Monocyte (primary cell): ENCODE data around the gene ERCC8.

DNA sequence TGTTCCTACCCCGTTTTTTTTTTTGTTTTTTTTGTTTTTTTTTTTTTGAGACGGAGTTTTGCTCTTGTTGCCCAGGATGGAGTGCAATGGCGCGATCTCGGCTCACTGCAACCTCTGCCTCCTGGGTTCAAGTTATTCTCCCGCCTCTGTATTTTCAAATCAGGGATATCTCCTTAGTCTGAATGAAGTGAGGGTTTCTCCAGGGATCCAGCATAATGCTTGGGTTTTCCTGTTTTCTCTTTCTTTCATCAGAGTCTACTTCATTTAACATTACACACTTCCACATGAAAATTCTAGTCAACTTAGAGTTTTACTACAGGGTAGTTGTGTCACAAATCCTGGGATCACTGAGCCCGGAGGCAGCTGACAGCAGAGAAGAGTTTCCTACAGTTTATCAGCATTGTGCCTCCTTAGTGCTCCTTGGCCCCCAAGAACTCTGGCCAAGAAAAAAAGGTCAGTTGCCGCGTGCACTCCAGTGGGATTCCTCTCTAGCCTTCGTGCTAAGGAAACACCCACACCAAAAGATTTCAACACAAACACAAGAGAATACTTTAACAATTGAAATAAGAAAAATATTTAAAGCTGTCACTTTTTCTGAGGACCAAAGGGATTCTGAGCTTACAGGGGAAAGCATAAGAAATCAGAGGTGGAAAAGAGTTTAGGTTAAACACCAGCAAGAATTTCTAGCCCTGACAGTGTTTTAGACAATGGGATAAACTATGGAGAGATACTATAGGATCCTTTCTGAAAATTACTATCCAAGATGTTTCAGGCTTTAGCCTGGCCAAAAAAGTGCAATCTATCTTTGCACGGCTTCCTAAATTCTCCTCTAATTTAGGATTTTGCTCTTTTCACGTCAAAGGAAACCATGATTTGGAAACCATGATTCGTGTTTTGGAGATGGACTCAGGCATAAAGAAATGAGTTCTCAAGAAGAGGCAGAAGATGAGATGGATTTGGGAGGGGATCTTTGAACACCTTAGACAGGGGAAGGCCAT is 606.6 kb downstream of the RAB3C start:
- PRO-cap, 2 experiments, result no peak in any of the 2 experiments

DNA sequence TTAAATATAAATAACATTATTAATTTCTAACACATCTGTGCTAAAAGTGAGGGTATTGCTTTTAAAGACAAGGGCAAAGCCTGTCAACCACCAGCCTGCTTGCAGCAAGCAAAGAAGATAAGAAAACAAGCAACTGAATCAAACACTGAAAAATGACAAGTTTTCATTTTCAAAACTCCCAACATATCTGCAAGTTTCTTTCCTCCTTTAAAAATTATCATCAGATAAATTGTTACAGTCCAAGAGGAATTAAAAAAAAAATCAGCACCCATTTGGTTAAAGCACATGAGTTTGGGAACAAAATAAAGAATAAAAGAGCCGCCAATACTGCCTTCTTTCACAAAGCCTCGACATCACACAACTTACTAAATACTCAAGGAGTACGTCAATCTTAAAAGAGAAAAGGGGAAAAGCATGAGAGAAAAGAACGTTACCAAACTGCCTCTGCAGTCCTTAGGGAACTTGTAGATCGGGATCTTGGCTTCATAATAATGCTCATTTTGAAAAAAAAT is 618.6 kb downstream of the PDE4D start:
- PRO-cap, 2 experiments, result no peak in any of the 2 experiments

DNA sequence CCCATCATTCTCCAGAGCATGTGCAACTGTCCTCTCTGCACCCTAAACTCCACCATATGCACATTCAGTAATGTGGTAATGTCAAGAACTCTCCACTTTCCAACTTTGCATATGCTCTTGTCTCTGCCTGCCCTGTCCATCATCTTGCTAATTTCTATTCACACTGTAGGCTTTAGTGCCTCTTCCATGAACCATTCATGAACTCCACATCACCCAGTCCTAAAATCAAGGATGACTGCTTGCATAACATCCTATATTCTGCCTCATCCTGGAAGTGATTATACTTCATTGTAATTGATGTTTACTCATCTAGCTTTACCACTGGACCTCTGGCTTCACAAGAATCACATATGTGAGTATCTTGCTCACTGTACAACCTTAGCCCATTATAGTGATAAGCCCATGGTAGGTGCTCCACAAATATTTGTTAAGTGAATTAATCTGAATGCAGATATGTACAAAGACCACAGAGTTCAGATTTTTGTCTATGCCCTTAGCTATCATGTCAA is 354.7 kb downstream of the PDE4D start:
- PRO-cap, 2 experiments, result no peak in any of the 2 experiments

- PRO-cap, 2 experiments, result no peak in any of the 2 experiments
These were observed 349.6 kb downstream of the PDE4D start for GRCh38 chr5:59543842-59544509.

- PRO-cap, 2 experiments, result no peak in any of the 2 experiments
These were observed 344.7 kb downstream of the PDE4D start for GRCh38 chr5:59548614-59549472.

DNA sequence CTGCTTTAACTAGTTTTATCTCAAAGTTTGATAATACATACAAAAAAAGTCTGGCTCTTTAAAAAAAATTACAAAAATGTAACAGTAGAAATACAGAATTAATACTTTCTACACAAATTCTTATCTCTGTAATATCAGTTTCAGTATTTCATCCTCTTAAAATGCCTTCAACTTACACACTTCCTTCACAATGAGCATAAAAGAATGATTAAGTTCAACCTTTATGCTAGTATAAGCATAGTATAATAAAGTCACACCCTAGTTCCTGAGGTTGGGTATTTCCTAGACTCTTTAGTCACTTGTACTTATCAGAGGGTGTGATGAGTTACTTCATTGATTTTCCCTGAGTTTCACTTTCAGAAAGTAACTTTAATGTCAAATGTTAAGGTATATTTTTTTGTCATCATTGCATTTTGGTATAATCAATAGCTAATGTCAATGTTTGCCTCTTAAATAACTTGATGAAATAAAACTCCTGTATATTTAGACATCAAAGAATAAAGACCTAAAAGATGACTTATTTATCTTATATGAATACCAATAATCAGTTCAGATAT is 302.3 kb downstream of the PDE4D start:
- PRO-cap, 2 experiments, result no peak in any of the 2 experiments

DNA sequence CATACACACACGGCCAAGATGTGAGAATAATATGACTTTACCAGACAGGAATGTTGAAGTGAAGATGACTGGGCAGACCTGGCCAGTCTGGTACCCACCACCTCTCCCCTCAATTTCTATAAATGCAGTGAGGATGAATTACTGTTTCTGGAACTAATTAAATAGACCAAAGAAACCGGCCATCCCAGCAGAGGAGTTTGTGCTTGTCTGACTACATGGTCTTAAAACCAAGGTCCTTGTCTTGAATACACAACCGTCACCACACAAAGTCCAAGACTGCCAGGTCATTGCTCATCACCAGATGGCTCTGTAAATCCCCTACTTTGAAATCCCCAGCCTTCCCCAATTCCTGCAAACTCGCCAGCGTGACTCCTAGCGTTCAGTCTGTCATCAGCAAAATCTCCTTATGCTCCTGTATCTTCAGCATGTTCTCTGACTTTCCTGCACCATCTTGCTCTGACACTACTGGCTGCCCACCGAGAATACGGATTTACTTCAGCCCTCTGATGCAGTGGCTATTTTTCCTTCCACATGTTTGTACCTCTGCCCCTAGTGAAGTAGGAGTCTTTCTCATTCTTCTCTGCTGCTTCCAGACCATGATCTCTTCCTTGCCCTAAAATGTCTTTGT is 147.1 kb downstream of the PDE4D start:
- PRO-cap, 2 experiments, result no peak in any of the 2 experiments

- PRO-cap, 2 experiments, result peak in 1 of 2 experiments; most common plus-strand start chr5:59790078 (in 1)
These were observed 103.6 kb downstream of the PDE4D start for GRCh38 chr5:59789861-59790308.

DNA sequence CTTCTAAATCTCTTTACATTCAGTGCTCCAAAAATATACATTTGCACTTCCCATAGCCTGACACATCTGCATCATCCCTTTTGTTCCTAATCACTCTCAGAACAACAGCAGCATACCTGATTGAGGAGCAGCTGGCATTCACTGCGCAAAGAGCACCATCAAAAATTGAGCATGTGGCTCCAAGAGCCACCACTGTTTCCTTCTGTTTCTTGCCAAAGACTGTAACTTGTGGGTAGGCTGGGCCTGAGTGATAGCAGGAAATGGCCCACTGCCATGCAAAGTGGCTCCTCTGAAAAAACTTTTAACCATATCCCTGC is 355.2 kb upstream of the PDE4D start:
- PRO-cap, 2 experiments, result no peak in any of the 2 experiments

DNA sequence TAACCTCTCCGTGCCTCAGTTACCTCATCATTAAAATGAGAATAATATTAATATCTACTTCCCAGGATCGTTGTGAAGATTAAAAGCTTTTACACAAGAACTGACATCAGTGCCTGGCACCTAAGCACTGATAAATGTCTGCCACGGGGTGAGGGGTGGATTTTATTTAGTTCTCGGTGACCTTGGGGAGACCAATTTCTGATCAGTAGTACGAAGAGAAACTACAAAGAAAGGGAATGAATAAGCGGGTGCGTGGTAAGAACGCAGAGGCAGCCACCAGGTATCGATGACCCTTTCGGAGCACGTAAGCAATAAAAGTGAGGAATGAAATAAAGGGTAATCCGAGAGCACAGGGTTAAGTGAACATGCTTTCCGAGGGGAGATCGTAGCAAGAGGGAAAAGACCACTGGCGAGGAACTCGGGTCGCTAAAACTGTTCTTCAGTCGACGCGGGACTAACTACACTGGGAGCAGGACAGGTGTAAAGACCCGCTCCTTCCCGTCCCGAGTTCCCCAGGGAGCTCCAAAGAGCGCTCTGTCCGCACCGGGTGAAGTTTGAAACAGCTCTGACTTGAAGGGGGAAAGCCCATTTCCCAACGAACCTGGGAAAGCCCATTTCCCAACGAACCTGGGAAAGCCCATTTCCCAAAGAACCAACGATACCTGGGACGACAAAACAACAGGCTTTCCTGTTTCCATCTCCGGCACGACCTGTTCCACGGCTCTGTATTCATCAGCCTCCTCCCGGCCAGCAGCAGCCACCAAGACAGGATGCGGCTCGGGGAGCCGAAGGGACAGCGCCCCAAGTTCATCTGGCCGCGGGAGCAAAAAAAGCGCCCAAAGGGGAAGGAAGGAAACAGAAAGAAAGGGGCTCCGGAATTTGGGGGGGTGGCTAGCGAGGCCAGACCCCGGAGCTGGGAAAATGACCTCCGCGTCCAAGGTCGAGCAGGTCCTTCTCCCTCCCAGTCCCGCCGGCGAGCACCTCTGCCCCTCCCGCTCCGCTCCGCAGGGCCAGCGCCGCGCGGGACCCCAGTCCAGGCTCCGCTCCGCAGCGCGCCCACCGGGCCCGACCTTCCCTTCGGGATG is 967 bp downstream of the ELOVL7 start:
- PRO-cap, 2 experiments, result no peak in any of the 2 experiments

DNA sequence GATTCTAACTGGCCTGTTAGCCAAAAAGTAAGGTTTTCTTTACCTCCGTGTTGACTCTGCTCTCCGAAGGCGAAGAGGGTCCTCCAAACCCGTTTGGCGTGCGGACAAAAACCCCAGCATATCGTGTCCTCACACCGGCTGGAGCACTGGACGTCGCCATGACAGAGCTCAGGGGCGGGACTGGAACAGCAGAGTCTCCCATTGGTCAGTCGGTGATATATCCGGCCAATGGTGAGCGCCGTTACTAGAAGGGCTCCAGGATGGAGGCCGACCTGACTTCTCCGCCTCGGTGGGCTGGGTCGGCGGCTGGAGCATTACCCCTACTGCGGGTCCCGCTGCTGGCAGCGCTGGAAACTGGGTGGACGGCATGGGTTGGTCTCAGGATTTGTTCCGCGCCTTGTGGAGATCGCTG is at the start of gene ERCC8:
Gene ERCC8 (minus strand): TSS at position 182 of the 412 bp plus-strand sequence.
- PRO-cap, 2 experiments, result peak in 2 of 2 experiments; most common plus-strand start position 344 of the sequence (in 2); most common minus-strand start position 182 of the sequence (in 2)

- PRO-cap, 2 experiments, result no peak in any of the 2 experiments
These were observed 61.7 kb downstream of the SMIM15 start for GRCh38 chr5:61100674-61100889.

DNA sequence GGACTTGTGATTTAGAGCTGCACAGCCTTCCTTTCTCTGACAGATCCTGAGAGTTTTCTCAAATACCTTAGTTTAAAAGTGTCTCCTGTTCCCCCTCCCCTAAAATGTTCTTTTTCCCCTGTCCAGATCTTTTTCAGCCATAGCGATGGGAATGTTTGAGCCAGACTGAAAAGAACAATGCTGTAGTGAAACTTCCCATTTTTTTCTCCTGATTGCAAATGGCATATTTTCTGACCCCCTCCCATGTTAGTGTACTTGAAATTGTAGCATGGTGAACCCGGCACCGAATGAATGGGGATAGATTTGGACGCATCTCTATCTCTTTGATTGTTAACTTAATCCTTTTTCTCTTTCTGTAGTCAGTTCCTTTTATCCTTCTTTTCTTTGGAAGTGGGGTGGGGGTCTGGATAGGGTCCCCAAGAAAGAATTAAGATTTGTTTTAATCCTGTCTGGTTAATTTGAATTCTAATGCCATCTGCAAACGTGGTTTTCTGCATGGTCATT is 2.1 kb downstream of the ZSWIM6 start:
- PRO-cap, 2 experiments, result peak in 2 of 2 experiments; most common plus-strand start position 276 of the sequence (in 1)

DNA sequence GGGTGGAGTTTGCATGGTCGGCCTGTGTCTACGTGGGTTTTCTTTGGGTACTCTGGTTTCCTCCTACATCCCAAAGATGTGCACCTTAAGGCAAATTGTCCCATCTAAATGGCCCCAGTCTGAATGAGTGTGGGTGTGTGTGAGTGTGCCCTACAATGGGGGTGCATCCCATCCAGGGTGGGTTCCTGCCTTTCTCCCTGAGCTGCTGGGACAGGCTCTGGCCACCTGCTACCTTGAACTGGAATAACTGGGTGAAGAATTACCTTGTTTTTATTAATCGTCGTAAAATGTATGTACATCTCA is 9.0 kb downstream of the ZSWIM6 start:
- PRO-cap, 2 experiments, result peak in 2 of 2 experiments; most common plus-strand start position 120 of the sequence (in 2)

DNA sequence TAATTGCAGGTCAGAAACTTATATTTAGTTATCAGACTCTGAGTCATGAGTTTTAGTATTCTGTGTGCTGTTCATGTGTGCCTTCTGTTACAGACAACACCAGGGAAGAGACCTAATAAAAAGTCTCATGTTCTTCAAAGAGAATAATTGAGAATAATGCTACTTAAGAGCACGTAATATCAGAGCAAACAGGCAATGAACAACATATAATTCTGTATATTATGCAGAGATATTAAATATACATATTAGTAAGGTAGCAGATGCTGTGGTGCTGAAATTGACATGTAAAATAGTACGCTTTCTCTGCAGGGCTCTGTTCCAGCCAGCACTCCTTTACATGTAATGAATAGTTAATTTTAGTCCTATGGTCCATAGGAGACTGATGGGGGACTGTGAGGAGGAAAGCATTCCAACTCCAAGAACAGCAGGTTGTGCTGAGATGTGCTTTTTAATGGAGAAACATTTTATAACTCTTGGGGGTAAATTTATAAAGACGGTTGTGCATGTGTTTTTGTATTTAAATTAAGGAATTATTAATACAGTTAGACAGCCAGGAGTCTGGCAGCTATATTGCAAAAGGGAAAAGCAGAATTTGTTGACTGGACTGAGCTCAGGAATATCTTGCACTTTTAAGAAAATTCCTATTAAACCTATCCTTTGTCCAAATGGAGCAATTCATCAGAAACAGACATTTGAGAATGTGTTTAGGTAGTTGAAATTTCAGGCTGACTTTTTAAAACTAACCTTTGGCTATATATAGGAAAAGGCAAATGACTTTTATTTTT is 106.6 kb downstream of the ZSWIM6 start:
- PRO-cap, 2 experiments, result no peak in any of the 2 experiments

DNA sequence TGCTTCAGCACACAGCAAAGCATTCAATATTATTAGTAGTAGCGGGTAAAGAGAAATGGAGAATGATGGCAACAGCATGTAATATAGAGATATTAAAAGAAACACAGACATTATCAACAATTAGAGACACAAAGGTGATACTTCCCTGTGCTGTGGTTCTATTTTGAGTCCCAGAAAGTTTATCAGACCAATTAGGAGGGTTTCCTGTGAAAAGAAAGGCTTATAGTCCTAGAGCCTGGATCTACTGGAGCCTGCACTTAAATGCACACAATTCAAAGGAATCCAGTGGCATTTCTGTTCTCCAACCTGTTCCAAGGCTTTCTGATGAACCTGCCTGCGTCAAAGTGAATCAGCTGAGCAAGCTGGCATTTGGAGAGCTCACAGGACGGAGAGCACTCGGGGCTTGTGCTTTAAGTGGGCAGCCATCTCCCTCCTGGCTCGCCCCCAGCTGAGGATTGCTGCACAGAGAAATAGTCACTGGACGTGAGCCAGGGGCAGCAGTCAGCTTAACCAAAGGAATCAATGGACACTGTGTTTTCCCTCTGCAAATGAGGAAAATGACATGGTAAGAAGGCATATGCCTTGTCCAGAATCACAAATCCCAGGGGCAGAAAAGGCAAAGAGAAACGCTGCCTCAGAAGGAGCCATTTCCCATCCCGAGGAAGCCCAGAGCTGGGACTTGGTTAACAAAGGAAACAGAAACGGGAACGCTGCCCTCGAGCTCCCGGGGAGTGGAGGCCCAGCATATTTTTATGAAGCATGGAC is 299.3 kb downstream of the ZSWIM6 start:
- PRO-cap, 2 experiments, result no peak in any of the 2 experiments

GRCh38 chr5:61659088-61659761 is 327.2 kb downstream of the ZSWIM6 start:
- PRO-cap, 2 experiments, result no peak in any of the 2 experiments

DNA sequence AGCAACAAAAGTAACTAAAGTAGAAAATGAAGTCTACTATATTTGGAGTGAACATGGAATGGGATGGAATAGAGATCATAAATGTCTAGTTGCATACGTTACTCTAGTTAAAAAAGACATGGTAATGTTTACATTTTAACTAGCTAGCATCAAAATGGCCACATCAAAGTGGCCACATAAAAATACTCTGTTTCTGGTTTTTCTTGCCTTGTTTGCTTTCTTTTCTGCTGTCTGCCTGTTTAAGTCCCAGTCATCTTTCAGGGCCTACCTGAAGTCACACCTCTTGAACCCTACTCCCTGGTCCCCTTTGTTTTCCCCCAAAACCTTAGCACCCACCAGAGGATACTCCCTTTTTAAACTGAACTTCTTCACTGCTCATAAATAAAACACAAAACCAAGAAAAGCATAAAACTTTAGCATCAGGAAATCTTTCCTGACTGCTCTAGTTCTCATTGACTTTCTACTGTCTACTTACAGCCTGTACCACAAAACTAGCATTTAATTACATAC is 6.3 kb upstream of the KIF2A start:
- PRO-cap, 2 experiments, result no peak in any of the 2 experiments

GRCh38 chr5:62387691-62388987 is 15.6 kb downstream of the DIMT1 start:
- PRO-cap, 2 experiments, result no peak in any of the 2 experiments

- PRO-cap, 2 experiments, result no peak in any of the 2 experiments
These were observed 751 bp downstream of the IPO11 start for GRCh38 chr5:62413359-62413669.